Tibial artery (tissue), 1 donor: ENCODE results near the genes TNFRSF11A and SERPINB13.

DNA sequence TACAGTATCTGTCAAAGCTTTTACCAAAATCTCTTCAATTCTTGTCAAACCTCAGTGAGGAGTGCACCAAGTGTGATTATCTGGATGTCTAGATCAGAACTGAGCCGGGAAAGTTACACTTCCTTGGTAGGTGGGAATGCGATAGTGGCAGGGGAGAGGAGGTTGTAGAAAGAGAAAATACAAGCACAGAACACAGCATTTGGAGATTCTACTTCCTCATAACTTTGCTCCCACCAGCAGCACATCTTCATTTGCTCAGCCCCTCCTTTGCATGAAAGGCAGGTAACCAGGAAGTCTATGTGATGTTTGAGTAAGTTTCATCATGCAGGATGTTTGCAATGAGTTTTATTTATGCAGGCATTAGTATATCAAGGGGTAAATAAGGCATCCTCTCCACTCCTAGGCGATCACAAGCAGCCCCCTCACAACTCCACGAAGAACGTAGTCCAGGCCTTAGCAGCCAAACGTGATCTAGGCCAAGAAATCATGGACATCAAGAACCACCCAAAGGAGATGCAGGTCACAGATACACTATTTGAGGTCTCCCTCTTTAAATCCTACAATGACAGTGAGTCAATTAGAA is 5.0 kb downstream of the RNF152 start:
- PRO-cap: no peak

- PRO-cap: no peak
Observed at GRCh38 chr18:62078917-62079503, 107.8 kb downstream of the PIGN start.

DNA sequence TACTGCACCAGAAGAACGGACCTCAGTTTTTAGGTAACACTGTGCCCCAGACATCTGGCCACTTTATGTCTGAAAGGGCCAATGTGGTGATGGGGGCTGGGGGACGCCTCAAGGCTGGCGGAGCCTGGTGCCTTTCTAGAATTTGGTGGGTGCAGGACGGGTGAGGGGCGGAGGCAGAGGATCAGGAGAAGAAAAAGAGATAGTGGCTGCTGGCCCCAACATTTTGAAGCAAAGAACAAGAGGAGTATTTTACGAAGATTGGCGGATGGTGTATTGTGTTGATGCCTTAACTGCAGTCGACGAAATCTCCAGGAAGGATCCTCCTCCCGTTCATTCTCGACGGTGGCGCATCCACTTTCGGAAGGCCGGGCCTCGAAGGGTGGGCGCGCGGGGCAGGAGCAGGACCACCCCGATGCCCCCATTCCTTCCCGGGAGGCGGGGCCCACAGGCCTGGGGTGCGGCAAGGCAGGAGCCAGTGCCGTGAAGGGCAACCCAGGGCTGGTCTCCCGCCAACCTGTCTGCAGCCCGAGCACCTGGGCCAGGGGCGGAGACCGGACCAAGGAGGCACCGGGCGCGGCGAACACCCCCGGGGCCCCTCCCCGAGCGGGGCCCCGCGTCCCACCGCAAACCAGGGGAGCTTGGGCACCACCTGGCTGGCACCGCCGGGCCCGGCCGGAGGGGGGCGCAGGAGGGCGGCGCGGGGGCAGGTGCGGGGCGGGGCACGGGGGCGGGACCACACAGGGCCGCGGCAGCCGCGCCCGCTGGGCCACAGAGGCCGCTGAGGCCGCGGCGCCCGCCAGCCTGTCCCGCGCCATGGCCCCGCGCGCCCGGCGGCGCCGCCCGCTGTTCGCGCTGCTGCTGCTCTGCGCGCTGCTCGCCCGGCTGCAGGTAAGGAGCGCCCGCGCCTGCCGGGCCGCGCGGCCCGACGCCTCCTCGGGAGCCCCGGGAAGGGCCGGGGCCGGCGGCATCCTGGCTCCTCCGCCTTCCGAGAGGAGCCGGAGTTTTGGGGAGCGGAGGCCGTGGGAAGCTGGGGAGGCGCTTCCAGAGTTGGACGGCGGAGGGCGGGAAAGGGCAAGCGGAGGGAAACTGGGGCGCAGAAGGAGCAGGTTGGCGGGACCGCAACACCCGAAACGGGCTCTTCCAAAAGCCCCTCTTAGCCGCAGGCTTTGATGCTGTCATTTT is at the start of gene TNFRSF11A:
TSS of gene TNFRSF11A (plus strand) at position 771 of the 1,182 bp plus-strand sequence.
- PRO-cap: unidirectional peak, plus-strand start at position 771 of the sequence

DNA sequence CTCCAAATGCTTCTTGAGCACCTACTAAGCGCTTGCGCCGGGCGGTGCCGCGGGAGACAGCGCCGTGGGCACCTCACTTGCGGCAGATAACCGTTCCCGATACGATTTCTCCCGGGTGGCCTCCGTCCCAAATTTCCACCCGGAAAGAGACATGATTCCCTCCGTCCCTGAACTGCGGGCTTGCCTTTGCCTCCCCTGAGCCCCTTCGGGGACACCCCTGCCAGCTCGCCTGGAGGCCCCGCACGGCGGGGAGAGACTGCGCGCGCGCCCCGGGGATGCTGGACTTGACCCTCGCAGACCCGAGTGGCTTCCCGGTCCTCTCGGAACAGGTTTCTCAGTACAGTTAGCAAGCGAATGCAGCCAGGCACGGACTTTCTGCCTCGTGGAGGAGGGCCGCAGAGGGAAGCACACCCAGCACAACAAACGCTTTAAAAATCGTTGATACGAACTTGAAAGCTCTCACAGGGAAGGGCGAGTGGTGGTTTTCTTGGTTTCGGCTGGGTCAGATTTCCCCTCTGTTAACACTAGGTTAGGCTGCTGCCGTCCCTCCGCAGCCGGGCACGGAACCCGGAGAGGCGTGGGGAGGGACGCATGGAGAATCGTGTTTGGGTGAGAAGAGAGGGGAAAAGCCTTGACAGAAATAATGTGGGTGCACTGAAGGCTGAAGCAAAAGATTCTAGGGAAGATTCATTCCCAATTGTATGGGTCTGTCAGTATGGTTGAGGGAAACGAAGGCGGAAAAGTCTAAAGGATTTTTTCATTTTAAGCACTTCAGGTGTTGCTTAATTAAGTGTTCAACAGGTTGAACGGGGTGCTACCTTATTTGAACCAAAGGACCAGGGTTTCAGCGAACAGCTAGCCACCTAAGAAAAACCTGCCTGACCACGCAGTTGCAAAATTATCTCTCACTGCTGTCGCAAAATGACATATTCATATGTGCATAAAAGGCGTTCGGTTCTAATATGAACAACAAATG is 900 bp downstream of the TNFRSF11A start:
- PRO-cap: no peak

DNA sequence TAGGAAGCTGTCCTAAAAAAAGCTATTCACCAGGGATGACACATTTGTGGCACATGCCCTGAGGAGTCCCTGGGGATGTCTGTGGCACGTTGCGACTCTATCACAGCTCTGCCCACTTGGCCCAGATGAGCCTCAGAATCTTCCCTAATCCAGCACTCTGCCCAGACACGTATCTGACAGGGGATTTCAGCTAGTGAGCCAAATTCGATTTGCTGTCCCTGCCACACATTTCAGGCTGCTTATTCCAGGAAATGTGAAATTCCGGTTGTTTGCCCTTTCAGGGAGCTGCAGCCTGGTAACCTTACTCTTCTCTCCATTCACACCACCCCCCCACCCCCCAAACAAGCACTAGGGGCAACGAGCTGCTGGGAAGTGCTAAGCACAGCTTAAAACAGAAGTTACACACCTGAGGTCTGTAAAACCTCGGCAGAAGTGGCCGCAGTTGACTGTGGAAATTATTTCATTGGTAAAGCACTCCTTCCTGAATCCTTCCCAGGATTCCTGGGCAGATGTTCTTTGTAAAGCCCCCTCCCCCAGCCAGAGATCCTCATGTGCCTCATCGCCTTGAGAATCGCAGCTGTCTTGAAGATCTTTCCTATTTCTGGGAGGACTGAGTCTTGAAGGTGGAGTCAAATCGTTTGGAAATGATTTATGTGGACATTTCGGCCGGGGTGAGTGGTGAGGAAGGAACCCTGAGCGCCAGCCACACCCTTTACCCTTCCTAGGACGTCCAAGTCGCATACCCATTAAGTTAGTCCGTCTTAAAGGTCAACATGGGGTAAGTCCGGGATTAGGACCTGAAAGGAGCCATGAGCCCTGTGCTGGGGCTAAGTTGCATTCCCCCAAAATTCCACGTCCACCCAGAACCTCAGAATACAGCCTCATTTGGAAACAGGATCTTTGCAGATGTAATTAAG is 85.0 kb upstream of the ZCCHC2 start:
- PRO-cap: bidirectional peak, plus-strand start at position 658 of the sequence, minus-strand start at position 584 of the sequence

DNA sequence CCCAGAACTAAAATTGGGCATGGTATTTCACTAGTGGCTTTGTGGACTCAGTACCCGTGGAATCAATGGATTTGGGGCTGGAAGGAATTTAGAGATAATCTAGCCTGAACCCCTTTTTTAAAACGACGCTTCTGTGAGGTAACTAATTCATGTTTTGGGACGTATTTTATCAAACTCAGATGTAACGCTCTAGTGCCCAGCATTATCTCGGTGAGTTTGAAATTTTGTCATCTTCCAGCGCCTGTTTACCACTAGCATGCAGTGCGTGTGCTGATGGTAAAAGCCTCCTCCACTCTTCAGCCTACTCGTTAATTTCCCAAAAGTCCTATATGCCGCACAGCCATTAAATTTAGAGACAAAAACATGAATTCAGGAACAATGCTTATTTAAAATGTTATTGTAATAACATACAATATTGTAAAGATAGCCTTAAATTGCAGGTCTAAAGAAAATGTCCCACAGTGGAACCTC is 2.7 kb downstream of the ZCCHC2 start:
- PRO-cap: no peak

DNA sequence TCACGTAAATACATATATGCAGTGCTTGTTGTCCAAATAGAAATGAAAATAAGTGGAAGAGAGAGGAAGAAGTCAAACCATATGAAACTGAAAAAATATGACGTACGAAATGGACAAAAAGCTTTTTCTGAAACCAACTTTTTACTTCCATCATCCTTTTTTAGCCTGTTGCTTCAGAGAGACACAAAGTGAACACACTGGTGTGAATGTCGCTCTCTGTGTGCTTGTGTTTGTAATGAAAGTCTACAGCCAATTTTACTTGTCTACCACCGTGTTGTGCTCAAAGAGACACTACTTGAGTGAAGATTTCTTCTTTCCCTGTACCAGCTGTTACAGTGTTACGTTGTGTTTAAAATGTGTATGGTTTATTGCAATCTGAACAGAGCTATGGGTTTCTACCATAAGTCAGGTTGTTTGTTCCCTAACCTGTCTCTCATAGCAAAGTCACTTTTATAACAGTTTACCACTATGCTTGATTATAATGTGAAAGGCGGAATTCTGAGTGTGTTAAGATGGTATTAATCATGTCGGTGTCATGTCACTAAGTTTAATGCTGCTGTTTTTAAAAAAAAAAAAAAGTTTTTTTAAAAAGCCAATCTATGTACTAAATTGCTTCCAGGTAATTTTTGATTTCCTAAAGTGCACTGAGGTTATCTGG is 54.5 kb downstream of the ZCCHC2 start:
- PRO-cap: no peak

DNA sequence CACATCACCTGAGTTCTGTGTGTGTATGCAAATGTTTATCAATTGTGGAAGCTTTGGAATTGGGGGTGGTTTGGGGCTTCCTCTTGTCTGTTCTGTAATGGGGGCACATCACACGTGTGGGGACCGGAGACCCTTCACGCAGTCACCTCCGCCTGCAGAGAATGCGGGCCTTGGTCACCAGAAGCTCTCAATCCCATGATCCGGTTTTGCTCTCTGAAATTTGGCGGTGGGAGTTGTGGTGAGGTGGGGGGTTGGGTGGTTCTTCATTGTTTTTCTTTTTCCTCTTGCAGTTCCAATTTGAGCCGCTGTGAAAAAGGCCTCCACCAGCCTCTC is 61.3 kb downstream of the ZCCHC2 start:
- PRO-cap: no peak

DNA sequence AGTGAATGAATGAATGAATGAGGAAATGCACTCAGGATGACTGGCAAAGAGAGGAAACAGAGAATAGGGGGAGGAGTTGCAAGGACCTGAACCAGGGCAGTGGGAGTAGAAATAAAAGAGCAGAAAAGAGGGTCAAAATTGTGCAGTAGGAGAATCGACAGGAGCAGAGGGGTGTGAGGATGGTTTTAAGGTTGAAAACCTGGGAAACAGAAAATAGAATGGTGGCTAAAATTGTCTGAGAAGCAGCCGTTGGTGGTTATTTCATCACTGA is 64.0 kb upstream of the PHLPP1 start:
- PRO-cap: no peak

GRCh38 chr18:62714625-62715432 is 512 bp upstream of the PHLPP1 start:
- PRO-cap: bidirectional peak, plus-strand start at chr18:62715463, minus-strand start at chr18:62715146

GRCh38 chr18:62939419-62939893 is 224.1 kb downstream of the PHLPP1 start:
- PRO-cap: no peak

DNA sequence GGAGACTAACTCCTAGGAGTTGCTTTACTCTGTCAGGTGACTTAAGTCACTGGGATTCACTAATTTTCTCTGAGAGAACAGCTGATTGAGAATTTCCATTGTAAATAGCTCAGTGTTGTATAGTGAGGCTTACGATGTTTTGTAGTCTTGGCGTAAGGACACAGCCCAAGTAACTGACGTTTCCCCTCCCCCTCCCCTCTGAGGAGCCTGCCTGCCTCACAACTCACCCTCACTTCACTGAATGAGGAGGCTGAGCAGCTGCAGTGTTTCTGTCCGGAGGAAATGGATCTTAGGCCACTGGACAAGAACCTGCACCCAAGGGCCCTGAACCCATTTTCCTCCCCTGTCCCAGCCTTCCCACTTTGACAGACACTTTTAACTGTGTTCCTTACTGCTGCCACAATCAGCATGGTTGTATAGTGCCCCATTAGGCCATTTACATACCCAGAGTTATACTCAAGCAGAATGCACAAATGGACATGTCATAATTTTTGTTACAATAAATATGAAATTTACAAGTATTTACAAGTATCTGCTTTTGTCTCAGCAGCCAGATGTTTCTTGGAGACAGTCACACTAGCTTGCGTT is 264.7 kb downstream of the PHLPP1 start:
- PRO-cap: no peak

GRCh38 chr18:63004613-63005203 is 289.4 kb downstream of the PHLPP1 start:
- PRO-cap: no peak

GRCh38 chr18:63062416-63062653 is 257.2 kb downstream of the BCL2 start:
- PRO-cap: no peak

DNA sequence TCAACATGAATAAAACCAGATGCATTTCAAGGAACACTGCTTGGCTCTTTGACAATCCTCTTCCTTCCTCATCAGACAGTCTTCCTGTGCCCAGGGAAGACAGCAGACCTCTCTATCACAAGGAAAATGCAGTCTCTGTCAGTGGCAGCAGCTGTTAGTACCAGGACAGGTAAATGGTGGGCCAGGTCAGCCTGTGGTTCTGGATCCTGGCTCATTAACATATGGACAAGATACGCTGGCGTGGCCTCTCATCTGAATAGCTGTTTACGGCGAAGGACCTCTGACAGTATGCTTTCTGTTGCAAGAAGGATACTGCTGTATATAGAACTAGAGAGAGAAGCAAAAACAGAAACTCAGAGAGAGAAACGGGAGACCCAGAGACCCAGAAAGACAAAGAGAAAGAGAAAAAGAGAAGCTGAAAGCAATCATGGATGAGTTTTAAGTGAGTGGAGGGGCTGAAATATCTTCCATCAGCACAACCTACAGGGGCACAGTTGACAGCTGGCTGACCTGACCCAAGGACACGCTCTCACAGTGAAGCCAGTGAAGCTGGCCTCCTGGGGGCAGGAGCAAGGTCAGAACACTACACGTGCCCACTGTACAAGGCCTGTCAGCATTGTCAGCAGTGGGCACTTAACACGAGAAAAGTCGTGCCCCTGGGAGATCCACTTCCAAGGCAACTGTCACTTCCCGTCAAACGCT is 176.6 kb downstream of the BCL2 start:
- PRO-cap: no peak

DNA sequence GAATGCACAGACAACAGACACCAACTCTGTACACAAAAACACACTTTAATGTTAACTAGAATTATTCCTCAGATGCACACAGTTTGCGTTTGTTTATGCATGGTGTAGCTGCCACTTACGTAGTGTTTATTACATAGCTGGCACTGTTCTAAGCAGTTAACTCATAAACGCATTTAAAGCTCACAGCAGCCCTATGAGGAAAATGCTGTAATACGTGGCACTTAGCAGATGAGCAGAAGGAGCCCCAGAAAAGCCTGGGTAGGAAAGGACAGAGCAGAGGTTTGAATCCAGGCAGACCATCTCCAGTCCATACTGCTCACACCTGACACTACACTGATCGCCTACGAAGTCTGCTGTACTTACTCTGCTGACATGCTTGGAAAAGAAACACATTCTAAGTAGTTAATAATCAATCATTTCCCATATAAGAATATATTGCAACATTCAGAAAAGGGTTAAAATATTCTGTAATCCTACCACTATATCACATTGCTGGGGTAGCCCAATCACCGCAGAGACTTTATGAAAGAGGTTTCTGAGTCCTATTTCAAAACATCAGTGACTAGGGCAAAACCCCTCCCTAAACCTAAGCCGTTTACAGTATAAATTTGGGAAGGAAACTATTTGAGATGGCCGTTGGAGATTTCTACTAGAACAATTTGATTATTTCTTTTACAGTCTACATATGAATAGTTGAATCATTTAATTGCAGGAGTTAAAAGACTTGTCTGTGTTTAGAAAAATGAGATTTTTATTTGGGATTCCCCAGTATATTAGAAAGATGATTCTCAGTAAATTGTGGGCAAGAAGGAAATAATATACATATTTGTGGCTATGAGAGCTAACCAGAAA is 66.4 kb downstream of the BCL2 start:
- PRO-cap: no peak

DNA sequence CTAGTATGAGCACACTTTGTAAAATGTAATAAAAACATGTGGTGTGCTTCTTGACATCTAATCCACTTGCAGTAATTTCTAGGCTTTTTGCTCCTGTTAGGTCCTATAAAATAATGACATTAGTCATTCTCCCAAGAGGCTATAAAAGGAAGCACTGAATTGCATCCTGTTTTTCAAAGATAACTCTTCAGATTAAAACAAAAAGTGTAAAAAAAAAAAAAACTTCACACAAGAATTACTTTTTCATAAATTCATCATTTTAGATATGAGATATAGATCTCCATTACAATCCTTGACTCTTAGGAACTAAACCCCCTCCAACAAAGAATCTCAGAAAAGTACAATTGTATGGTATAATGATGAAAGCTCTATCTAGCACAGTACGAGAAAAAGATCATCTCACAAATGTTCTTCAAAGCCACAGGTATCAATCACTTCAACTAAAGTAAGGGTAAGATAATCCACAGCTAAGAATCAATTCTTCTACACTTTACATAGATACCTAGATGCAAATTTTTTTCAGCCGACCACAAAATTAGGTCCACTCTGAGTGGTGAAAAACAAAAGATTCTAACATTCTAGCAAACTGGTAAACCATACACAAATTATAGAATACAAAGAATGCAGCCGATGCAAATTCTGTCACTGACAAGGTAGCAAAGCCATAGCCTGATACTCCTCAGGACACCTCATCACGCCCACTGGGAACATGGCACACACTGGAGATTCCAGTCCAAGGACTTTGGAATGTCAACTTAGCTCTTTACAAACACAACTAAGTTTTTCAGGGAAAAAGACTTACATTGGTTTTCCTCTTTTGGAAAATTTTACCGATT is 2.6 kb downstream of the BCL2 start:
- PRO-cap: no peak

DNA sequence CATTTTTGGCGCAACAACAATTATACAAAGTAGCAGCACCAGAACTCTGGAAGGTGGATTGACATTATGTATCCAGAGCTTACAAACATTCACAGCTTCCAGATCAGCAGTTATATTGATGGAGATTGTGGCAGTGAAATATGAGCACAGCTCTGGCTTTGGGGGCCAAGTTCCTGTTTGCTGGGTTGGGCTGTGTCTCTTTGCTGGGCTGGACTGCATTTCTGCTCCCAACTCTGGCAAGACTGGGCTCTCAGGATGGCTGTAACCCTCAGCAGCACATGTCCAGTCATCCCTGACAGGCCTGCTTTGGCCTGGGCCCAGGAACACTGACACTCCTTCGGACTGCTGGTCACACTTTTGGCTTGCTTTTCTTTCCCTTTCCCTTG is 17.9 kb upstream of the VPS4B start:
- PRO-cap: no peak

DNA sequence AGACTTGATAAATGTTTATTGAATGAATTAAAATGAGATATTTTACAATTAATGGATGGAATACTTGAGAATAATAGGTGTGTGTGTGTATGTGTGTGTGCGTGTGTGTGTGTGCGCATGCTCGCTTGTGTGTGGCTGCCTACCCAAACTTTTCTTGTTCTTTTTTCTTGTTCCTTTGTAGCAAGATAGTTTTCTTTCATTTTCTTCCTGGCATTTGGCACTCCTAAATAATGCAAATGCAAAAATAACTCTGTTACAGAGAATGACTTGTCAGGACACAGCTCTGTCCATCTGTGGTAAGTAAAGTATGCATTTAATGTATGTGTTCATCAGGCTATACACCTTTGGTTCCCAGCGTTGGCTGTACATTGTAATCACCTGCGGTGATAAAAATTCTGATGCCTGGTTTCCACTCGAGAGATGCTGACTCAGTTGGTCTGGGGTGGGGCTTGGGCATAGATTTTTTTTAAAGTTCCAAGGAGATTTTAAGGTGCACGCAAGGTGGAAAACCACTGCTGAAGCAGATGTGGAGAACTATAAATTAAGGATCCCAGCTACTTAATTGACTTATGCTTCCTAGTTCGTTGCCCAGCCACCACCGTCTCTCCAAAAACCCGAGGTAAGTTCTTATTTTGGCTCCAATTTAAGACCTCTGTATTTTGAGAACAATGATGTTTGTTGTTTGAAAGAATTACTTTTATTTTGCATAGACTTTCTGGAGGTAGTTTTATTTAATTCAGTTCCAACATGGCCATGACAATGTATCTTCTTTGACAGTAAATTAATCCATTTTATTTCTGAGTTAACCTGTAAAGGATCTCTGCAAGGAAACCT is at the start of gene SERPINB13:
TSS of gene SERPINB13 (plus strand) at position 512 of the 834 bp plus-strand sequence.
- PRO-cap: no peak

DNA sequence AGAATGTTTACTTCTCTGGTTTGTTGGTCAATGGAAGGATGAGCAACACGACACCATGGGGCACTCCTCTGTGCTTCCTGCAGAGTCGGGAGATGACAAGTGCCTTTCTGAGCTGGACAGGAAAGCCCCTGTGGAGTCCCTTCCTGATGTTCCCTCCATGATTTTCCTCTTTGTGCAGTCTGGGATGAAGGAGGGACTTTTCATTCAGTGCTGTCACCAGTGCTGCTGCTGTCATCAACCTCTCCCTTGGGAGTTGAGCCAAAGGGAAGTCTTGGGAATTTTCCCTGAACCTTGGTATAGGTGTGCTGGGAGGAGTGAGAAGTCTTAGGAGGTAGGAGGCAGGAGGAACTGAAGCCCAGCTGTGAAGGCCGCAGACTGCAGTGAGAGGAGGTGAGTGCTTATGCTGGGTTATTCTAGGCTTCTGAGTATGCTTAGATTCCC is 22.5 kb upstream of the SERPINB7 start:
- PRO-cap: no peak